Skeletal muscle satellite cell (primary cell): ENCODE results near the gene C3orf33.

DNA sequence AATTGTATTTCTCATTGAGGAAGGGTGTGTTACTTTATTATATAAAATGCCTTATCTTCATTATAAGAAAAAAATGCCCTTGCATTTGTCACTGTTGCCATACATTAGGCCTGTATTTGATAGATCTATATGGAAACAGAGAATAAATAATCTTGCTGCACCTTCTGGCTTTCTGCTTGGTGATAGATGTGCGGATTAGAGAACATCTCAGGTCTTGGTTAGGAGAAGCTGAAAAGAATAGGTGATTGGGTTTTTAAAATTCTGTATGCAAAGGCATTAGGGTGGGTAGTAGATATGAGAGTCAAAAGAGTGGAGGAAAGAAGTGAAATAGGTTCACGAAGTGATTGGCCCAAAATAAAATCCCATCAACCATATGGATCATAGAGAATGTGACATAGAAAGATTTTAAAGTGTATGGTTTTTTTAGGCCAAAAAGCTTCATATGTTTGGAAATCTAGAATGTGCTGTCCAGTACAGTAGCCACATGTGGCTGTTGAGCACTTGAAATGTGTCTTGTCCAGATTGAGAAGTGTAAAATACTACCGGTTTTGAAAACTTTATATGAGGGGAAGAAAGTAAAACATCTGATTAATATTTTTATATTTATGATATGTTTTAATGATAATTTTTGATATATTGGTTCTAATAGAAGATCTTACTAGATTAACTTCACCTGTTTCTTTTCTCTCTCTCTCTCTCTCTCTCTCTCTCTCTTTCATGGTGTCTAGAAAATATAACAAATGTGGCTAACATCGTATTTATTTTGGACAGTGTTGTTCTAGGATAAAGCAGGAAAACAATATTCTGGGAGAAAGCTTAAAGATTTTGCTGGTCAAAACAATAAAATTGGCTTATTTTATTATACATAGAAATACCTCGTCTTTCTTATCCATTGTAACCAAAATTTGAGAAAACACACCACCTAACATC, 2.9 kb downstream of the MBNL1 start:
- CAGE, long polyA plus RNA = no peak

DNA sequence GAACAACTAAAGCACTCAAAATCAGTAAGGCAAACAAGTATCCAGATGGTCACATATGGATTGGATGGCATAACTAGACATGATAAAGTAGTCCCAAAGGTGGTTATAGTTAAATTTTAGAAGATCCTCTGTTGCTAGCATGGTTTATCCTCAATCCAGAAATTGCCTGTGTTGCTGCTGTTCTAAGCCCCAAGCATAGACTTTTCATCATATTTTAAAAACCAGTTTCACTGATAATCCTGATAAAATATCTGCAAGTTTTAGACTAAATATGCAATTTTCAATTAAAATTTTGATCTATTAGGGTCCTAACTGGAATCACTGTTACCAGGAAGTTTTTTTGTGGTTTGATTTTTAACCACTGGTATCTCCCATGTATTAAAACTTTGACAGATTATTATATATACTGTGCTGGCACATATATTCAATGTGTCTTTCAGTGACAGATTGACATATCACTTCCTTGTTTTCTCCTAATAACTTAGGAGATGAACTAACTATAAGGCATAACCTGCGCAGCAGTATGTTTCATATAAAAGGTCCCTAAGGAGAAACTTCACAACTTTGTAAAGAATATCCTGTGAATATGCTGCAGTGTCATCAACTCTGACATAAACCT, 35.5 kb downstream of the MBNL1 start:
- CAGE, long polyA plus RNA = no peak

- CAGE, long polyA plus RNA = no peak
Observed at GRCh38 chr3:152356978-152358092, 88.6 kb downstream of the MBNL1 start.

- CAGE, long polyA plus RNA = no peak
Observed at GRCh38 chr3:152390510-152391017, 121.8 kb downstream of the MBNL1 start.

DNA sequence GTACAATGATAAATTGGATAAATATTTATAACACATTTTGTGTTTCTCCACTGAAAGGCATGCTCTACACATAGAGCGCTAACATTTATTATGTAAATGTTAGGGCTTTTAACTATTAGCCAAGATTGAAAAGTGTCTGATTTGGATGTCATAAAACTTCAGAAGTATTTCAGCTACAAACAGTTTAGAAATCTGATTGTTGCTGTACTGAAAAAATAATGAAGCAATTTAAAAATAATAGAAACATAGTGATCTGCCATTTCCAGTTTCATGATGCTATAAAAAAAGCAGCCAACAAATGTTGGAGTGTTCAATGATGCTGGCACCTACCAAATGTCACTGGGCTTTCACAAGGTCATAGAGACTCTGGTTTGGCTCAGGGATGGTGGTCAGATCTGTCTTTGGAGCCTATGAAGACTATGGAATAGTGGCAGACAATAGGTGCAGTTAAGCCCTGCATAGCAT, 137.0 kb downstream of the MBNL1 start:
- CAGE, long polyA plus RNA = no peak

DNA sequence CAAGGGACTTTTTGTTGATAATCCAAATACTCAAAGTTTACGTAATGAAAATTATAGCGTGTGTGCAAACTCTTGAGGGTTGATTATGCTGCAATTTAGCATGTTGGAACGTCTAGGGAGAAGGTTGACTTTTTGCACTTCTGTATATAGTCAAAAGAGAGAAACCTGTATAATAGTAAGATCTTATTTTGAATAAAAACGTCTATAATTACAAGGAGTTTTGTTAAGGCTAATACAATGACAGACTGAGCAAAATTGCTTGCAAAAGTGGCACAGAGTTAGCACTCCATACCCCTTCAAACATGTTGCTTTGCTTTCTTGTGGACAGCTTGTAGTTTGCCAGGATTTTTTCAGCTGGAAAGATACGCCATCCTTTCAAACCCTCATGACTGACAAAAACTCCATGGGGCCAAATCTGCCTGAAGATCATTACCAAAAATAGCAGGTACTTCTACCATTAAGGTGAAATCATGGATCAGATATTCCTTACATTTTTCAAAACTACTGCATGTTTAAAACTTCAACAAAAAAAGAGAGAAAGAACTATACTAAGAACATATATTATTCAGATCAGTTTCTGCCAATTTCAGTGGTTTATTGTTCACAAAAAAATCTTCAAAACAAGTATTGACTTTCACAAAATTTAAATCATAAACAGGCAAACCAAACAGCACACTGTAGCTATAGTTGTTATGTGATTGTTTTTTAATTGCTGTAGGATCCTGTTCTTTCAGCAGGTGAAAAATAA, 196.1 kb downstream of the MBNL1 start:
- CAGE, long polyA plus RNA = no peak

GRCh38 chr3:152909297-152910026, 74.5 kb downstream of the P2RY1 start:
- CAGE, long polyA plus RNA = no peak

DNA sequence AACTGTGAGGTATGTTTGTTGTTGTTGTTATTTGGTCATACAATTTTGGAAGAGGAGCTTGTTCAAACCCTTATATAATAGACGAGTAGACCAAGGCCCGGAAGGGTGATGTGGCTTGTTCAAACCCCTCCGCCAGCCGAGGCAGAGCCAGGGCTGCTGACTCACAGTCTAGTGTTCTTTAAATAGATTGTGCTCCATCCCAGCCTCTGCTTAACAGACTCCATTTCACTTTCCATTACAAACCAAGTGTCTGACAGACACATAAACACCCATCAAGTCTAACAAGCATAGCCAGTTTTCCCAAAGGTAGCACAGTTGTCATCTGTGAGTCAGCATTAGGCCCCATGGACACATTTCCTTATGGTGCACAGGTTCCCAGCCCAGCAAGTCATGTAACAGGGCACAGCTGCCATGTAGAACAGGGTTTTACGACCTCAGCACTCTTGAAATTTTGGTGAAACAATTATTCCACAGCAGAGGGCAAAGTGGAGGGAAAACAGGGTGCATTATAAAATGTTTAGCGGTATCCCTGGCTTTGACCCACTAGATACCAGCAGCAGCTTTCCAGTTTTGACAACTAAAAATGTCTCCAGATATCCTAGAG, 109.9 kb upstream of the RAP2B start:
- CAGE, long polyA plus RNA = no peak

DNA sequence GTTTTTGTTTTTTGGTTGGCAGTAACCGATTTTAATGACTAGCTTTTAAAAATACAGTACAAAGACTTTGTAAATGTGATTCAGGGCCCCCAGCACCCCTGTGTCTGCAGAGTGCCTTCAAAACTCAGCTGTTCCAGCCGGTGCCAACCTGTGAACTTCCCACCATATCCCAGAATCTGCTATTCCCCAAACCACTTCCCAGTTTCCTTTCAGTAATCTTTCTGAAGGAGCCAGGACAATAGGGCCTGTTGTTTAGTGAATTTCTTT, 2.1 kb downstream of the RAP2B start:
- CAGE, long polyA plus RNA = no peak

DNA sequence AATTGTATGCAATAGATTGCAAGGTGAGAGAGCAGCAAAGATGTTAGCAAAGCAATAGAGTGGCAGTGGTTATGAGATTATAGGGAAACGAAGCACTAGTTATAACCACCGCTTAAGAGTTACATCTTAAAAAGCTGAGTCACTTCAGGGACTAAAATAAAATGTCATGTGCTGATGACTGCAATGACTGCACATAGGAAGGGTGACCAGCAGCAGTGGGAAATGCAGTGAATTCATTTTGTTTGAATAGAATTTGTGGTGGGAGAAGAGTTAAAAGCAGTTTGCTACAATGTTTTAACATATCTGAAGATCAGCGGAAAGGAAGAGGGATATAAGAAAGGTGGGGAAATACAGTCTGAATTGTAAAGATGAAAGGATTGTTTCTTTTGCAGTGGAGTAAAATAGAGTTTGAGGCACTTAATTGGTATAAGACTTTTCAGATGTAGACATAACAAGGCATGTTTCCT, 127.4 kb downstream of the RAP2B start:
- CAGE, long polyA plus RNA = no peak

- CAGE, long polyA plus RNA = no peak
Observed at GRCh38 chr3:153320241-153320945, 158.4 kb downstream of the RAP2B start.

DNA sequence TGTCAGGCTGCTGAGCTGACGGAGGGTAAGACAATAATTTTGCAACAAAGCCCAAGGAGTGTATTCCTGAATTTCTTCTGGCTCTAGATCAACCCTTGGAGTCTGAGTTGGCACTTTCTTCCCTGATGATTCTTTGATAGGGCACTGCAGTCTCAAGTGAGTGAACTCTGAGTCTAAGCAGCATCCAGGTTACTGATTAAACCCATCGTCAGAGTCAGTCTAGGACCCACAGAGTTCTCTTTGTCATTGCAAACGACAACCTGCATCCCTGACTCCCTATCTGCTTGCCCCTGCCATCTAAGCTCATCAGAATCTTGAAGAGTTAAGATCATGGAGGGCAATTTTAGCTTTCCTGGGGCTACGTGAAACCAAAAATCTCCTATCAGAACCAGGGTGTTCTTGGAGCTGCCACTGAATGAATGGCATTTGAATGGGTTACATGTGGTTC, 58.6 kb downstream of the MME start:
- CAGE, long polyA plus RNA = no peak

- CAGE, long polyA plus RNA = no peak
Observed at GRCh38 chr3:155605643-155606012, 139.2 kb downstream of the PLCH1 start.

- CAGE, long polyA plus RNA = no peak
Observed at GRCh38 chr3:155805474-155806617, at the start of gene C3orf33. Gene C3orf33, minus strand, starts transcription at chr3:155806278.

- CAGE, long polyA plus RNA = no peak
Observed at GRCh38 chr3:155890443-155891015, 20.1 kb downstream of the GMPS start.

GRCh38 chr3:155907544-155908197, 37.2 kb downstream of the GMPS start:
- CAGE, long polyA plus RNA = no peak

- CAGE, long polyA plus RNA = no peak
Observed at GRCh38 chr3:156142719-156143714, 22.6 kb downstream of the KCNAB1 start.

GRCh38 chr3:156558421-156558864, 3.5 kb upstream of the SSR3 start:
- CAGE, long polyA plus RNA = no peak

DNA sequence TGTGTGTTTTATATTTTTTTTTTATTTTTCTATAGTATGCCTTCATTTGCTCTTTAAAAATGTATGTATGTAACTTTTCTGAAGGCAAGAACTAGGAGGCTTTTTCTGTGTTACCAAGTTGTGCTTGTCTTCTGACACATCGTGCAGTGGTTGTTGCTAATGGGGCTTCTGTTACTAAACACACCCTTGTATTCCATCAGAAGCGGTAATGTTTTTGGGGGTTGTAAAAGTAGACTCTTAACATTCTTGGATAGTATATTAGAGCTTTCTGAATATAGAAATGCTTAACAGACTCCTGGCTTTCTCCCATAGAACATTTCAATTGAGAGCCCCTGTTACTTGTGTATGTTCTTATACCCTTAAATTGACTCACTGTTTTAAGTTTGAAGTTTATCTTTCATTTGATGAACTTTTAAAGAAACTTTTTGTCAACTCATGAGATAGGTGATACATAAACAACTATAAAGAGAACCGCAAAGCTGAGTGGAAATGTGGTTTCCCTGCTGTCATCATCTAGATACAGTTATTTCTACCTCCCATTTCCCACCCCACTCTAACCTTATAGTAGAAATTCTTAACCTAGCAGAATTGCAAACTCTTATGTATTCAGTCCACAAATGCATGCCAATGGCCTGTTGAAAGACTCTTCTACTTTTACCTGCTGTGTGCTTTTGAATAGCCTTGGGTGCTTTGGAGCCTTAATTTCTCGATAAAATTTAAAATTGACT, 2.6 kb downstream of the TIPARP start:
- CAGE, long polyA plus RNA = no peak

DNA sequence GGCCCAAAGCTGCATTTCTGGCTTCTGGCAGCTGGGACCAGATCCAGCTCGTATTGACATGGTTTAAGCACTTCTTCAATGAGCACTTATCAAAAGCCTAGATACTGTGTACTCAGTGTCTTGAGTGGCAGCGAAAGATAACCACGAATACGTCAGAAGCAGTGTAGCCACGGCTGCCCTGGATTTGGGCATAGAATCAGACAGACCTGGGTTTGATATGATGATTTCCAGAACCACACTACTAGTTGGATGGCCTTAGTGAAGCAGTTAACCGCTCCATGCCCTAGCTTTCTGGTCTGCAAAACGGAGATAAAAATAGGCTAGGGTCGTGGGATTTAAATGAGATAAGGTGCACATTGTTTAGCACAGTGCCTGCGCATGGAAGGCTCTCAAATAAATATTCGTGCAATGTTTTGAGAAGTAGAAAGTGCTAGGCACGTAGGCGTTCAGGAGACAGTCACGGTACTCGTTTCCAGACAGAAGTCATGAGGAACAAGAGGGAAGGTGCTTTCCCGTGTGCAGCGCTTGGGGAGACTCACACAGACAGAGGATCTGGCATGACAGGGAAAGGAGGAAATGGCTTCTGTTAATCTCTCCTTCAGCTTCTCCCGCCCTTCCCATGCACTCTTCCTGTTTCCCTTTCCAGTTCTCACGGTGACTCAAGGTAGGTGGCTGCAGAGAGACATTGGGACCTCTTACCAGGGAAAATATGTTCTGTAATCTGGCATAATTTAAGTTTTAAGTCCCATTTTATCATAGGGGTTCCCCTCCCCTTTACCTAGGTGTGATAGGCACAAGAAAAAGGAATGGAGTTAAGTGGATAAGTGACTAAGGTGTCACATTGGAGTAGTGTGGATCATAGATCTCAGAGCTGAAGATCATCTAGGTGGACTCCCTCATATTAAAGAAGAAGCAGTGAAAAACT, 70.2 kb downstream of the CCNL1 start:
- CAGE, long polyA plus RNA = no peak